REH cell (cell line): ENCODE measurements around the gene SYCP1.

DNA sequence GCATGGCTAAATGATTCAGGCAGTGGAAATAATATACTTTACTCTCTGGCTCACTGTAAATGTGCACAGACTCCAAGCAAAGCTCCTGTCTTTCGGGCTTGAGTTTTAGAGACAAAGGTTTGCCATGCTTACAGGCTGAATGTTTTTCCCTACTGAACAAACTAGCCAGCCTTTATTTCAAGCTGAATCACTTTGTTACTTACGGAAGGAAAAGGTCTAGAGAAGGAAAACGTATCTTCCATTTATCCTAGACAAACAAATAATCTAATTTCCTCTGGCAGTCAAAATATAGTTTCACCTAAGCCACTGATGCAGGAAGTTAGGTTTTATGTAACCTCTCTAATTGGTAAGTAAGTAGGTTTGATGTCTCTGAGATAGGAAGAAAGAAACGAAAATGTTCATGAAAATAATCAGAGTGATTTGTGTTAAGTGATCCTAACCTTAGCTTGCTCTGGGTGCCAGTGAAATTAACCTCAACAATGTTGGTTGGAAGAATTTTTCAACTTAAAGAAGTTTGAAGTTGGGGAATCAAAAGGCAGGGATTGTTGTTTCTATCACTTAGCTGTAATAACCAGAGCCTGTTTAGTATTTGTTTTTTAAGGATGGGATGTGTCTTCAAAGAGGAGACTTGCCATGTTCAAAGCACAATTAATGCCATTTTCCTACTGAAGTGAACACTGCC lies 18.2 kb downstream of the HIPK1 start:
- PRO-cap = no peak

- PRO-cap = no peak
Measured at GRCh38 chr1:113956957-113957431, 22.3 kb upstream of the OLFML3 start.

- PRO-cap = no peak
Measured at GRCh38 chr1:113965877-113966490, 13.3 kb upstream of the OLFML3 start.

DNA sequence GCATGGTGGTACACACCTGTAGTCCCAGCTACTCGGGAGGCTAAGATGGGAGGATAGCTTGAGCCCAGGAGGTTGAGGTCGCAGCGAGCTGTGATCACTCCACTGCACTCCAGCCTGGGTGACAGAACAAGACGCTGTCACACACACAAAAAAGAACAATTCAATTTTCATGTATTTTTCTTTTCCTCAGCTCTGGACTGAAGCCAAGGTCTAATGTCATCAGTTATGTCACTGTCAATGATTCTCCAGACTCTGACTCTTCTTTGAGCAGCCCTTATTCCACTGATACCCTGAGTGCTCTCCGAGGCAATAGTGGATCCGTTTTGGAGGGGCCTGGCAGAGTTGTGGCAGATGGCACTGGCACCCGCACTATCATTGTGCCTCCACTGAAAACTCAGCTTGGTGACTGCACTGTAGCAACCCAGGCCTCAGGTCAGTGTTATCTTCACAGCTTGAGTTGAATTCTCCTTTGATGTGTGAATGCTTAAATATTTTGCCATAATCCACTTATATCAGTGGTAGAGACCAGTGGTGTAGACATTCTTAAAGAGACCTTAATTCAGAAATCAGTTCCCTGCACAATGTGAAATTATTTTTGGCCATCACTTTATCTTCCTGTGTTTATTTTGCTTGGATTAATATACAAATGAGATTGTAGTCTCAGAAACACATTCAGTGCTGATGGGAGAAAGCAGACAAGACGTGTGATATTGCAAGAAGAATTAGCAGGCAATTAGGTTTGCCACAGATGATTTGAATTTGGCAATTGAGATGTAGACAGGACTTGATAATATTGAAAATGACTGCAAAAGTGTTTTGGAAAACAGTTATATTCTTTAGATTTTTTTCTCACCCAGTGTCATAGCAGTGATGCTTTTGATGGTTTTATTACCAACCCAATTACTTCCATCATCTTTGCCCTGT lies 9.2 kb upstream of the OLFML3 start:
- PRO-cap = no peak

DNA sequence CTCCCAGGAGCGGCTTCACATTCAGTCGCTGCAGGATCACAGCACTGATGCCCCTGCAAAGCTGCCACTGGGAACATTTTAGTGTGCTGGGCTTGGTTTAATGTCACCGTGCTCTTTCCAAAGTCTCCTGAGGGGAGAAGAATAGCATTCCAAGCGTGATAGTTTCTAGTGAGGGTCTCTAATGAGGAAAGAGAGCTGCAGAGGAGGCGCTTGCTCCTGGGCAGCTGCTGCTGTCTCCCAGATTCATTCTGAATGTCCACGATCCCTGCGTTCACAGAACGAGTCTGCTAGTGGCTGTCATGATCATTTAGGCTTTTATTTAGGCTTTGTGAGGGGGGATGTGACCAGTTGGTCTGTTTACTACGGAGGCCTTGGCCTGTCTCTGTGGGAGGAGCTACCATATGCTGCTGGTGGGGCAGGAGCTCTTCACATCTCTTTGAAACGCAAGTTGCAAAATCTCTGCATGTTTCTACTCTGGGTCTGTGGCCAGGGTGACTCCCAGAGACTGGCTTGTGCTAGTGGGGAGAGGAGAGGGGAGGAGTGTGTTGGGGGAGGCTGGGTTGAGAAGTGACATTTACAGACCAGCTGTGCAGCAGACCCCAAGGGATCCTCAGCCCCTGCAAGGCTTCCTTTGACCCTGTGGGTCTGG lies 23.4 kb downstream of the OLFML3 start:
- PRO-cap = bidirectional peak, plus-strand start at position 434 of the sequence, minus-strand start at position 384 of the sequence

DNA sequence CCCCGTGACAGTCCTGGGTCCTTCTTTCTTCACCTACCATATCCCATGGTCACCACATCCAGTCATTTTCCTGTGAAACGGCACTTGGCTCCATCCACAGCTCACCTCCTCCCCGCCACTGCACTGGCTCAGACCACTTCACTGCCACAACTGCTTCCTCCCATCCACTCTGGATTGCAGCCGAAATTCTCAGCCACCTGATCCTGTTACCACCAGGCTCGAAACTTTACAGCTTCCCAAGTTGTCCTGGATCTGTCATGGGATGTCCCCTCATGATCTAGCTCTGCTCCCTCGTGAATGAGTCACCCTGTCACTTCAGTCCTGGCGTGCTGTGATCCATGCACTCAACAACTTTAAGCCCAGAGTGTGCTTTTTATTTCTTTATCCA lies 97.5 kb upstream of the SYT6 start:
- PRO-cap = no peak

- PRO-cap = no peak
Measured at GRCh38 chr1:114390436-114391040, 120.5 kb downstream of the TRIM33 start.

- PRO-cap = no peak
Measured at GRCh38 chr1:114509700-114510466, 1.1 kb downstream of the TRIM33 start.

- PRO-cap = no peak
Measured at GRCh38 chr1:114587301-114588052, 6.1 kb upstream of the BCAS2 start.

DNA sequence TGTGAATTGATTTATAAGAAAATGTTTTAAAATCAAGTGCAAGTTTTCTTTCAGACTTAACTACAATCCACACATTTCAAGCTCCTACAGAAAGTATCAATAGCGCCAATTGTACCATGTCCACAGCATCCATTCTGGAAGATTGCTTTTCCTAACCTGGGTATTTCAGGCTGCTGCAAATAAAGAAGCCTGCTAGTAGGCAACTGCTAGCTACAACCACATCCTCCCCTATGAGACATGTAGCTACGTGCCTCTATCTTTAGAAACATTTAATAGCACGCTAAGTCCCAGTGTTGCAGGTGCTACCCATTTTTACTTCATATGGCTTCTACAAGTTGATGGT lies 7.3 kb upstream of the AMPD1 start:
- PRO-cap = unidirectional peak, minus-strand start at position 232 of the sequence

- PRO-cap = no peak
Measured at GRCh38 chr1:114724824-114725476, 8.4 kb upstream of the NRAS start.

DNA sequence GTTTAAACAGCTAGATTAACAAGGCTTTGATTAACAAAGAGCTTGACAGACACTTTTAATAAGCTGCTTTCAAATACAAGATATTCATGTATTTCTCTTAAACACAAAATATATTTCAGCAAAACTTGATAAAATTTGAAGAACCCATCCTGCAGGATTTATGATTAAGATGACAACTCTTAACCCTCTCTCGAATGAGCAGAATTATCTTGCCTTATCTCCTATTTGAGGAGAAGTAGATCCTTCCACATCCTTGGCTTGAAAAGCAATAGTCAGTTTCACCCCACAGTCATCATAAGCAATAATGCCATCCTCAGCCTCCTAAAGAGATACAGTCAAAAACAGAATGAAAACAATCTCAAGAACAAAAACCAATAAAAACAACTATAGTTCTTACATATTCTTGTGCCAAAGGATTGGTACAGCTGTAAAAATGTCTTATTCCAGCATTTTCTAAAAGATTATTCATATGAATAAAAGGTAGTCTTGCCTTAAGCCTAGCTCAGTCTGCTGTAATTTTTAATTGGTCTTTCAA lies 10.3 kb upstream of the NRAS start:
- PRO-cap = no peak

GRCh38 chr1:114854641-114855007 lies at the start of gene SYCP1:
Gene SYCP1 (plus strand): TSS chr1:114854863.
- PRO-cap = no peak

GRCh38 chr1:115134215-115134653 lies 44.9 kb upstream of the TSPAN2 start:
- PRO-cap = no peak

DNA sequence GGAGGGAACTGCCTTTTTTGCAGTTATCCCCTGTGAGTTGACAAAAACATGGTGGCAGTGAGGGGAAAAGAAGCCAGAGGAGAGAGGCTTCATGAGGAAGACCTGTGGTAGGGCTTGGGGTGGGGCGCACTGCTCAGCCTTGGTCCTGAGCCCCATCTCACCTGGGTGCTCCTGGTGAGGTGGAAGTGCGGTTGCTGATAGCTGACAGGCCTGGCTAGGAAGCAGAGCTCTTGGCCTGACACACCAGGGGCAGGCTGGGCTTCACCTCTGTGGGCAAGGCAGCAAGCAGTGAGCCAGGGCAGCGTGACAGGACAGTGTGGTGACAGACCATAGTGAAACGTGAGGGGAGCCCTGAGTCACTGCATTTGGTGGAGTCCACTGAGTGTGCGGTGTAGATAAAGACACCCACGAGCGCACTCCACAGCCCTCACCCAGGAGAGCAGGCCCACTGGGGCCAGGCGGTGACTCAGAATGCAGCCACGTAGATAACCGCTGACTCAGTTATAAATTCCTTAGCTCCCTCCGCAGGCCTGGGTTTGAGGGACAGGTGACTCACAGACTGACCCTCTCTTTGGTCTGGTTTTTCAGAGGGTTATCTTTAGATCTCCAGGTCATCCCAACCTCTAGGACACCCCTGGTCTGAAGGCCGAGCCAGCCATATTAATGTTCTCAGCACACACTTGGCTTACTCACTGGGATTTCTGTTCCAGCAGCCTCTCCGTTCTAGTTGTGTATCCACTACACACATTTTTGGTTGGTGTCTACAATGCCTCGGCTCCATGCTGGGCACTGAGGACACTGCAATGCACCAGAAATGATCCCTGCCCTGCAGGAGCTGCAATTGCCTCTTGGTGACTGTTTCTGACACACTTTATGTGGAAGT lies 90.1 kb upstream of the TSPAN2 start:
- PRO-cap = no peak

DNA sequence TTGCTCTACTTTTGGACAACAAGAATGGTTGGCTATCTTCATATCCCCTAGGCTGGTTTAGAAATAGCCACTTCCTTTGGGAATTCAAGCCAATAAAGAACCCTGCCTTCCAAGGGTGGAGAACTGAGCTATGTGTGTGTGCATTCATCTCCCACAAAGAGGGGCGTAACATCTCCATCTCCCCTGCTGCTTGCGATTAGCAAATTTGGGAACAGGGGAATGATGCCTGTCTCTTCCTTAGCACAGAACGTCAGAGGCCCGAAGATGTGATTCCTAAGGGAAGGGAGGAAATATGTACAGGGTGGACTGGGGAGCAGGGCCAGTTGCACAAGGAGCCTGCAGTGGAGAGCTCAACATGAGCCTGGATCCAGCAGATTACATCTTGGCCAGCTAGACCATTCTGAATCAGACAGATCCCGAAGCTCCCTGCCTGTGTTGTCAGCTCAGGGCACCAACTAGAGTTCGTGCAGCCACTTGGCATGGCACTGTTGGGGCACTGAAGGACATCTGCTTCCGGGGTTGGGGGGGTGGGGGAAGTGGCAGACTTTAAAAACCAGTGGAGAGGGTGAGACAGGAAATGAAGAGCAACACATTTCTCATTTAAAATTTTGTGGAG lies 118.1 kb downstream of the NGF start:
- PRO-cap = no peak

DNA sequence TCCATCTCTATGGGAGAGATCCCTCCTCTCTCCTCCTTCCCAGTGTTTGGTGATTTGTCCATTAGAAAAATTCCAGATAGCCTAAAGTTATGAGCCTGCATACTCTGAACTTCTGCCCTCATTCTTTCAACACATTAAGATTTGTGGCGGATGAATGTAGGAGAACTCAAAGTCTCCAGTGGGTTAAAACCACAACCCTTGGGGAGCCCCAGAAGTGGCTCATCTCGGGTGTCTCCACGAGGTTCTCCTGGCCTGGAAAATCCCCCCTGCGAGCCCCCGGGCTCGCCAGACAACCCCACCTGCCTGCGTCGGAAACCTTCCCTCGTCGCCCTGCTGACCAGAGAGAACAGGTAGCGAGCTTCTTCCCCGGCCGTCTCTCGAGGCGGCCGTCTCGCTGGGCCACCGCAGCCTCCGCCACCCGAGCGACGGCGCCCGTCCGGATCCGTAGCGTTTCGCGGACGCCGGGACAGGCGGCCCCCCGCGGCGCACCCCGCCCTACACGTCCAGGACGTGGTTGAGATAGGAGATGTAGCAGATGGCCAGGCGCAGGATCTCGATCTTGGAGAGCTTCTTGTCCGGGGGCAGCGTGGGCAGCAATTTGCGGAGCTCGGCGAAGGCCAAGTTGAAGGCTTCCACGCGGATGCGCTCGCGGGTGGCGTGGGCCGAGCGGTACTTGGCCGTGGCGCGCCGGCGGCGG lies 3.3 kb downstream of the NHLH2 start:
- PRO-cap = no peak

GRCh38 chr1:115945661-115945897 lies 30.7 kb upstream of the SLC22A15 start:
- PRO-cap = no peak

- PRO-cap = no peak
Measured at GRCh38 chr1:115977038-115977443, 728 bp downstream of the SLC22A15 start.

DNA sequence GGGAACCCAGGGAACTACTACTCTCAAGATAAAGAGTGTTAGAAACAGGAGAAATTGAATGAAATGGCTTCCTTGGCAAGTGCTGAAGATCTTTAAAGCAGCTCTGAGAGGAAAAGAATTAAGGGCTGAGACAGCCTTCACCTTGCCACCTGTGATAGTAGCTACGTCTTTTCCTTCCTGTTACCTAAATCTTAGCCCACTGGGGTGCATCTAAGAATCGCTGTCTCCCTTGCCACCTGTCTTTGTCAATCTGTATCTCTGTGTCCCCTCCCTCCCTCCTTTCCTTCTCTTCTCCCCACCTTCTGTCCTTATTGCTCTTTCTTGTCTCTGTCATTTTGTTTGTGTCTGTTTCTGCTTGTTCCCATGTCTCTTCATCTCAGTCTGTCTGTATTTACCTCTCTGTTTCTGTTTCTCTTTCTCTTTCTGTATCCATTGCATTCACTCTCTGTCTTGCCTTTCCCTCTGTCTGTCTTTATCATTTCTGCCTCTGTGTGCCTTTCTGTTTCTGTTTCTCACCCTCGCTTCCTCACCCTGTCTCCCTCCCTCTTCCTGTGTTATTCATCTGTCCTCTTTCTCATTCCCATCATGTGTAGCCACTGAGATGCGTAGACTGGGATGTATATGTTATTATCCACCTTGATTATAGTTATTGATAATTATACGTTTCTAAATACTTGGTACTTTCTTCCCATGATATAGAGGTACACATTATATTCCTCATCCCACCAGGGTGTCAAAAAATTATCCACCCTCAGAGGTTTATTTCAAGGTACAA lies 30.3 kb downstream of the SLC22A15 start:
- PRO-cap = bidirectional peak, plus-strand start at position 457 of the sequence, minus-strand start at position 383 of the sequence